ENCODE data around the genes BFSP1, OVOL2 and SLC24A3.

DNA sequence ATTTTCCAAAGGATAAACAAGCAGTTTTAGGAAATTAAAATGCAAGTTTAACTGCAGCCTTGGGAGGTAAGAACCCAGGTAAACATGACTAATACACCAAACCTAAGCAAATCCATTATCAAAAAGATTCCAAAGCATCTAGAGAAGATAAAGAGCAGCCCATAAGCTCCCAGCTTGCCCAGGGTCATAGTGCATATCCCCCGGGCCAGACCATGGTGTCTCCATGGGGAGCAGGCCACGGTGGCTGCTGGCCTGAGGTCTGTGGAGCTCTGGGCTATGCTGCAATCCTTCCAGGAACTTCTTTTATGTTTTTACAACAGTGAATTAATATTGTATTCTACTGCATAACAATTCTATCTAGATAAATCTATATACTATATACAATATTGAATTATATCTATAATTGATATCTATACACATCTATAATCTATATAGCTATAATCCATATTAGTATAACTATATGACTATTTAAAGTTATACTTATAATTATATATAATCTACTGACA, 278.2 kb downstream of the KIF16B start:
- RRBS = no CpG with 5 or more reads among the region's 2 CpGs

- RRBS = no CpG with 5 or more reads among the region's 6 CpGs
Measured at GRCh38 chr20:16864061-16864499, 115.9 kb downstream of the OTOR start.

DNA sequence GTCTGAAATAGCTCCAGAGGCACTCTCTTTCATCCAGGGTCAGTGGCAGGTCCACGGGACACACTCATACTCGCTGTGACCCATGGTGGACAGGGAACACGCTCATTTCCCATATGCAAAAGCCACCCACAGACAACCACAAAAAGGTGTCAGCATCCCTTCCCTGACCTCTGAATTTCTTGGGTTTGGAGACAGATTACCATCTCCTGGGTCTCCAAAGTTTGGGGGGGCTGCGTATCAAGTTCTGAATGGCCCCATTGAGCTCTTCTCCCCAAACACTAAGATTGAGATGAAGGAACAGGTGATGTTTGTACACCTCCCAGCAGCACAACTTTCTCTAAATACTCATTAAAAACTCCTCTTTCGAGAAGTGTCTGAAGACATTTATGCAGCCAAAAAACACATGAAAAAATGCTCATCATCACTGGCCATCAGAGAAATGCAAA, 73.4 kb upstream of the PCSK2 start:
- RRBS = no CpG with 5 or more reads among the region's 5 CpGs

DNA sequence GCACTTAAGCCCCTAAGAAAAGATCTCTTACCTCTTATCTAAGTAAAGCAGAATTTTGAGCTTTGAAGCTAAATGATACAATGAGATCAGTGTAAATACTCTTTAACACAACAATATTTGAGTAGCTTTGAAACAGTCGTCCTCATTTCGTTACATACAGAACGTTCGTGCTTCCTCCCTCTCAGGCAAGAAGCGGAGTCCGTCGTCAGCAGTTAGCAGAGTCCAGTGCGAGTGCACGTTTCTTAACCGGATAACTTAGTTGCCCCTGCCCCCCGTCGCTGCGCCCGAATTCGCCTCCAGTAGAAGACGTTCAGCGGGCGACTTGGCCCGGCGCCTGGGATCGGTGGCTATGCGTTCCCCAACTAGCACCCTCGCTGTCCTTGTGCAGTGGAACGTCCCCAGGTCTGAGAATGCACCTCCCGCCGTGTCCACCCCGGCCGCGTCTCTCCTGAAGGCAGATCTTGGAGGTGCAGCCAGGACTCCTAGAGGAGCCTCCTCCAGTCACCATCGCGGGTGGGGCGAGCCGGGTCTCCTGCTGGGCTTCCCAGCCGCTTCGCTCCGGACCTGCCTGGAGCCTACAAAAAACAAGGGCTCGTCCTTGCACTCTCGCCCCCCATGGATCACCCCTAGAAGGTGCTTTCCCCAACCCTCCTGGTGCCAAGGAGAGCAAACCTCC, 955 bp upstream of the PCSK2 start:
- RRBS = 26% methylated on average over 22 of the region's 38 CpGs

DNA sequence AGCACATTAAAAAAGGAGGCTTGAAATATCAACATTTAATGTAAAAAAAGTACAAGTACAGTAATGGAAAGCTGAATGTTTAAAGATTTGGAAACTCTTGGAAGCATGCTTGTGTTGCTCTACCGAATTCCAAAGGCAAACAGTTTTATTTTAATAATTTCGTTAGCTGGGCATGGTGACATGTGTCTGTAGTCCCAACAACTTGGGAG, 137.4 kb downstream of the BFSP1 start:
- RRBS = no CpG with 5 or more reads among the region's 2 CpGs

DNA sequence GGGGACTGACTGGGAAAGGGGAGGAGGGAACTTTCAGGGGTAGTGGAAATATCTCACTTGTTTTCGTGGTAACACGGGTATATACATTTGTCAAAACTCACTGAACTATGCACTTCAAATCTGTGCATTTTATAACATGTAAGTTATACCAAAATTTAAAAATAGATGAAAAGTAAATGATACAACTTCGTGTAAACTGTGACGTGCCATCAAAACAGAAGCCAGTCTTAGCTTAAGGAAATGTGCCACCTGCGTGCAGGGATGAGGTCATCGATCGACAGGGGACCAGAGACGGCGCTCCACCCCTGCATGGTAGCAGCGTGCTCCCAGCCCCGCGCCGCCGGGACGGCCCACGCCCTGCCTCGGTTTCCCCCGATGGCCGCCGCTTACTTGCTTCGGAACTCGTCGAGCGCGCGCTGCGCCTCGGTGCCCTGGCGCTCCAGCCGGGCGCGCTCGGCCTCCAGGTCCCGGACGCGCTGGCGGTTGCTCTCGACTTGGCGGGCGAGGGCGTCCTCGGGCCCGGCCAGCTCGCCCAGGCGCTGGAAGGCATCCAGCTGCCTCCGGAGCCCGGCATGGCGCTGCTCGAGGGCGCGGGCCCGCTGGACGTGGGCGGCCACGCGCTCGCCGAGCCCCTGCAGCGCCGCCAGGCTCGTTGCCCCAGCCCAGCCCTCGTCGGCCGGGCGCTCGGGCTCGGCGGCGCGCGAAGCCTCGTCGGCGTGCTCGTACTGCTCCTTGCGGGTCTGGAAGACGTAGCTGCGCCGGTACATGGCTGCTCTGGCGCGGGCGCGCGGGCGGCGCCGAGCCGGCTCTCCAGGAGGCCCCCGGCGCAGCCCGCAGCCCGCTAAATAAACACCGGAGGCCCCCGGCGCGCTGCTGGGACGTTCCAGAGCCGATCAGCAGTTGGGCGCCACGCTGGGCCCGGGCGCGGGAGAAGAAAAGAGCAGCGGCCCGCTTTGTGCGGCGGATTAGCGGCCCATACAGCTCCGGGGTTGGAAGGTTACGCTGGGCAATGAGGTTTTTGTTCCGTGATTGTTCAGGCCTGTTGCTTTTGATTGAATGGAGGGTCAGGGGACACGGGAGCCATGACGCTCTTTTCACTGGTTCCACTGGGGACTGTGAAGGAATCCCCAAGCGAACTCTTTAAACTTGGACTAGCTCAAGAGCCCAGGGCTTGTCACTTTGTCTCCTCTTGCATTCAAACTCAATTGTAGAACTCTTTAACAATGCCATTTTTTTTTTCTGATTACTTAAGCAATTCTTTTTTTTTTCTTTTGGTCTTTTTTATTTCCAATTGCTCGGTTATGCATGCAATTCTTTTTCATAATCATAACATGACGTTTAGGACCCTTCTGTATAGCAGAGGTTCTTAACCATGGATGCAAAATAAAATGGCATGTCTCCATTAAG, at the start of gene BFSP1:
TSS of gene BFSP1 (minus strand) at position 817 of the 1,407 bp plus-strand sequence.
- RRBS = 3% methylated on average over 72 of the region's 116 CpGs

- RRBS = no CpG with 5 or more reads among the region's 5 CpGs
Measured at GRCh38 chr20:17542819-17543440, 11.8 kb upstream of the BFSP1 start.

DNA sequence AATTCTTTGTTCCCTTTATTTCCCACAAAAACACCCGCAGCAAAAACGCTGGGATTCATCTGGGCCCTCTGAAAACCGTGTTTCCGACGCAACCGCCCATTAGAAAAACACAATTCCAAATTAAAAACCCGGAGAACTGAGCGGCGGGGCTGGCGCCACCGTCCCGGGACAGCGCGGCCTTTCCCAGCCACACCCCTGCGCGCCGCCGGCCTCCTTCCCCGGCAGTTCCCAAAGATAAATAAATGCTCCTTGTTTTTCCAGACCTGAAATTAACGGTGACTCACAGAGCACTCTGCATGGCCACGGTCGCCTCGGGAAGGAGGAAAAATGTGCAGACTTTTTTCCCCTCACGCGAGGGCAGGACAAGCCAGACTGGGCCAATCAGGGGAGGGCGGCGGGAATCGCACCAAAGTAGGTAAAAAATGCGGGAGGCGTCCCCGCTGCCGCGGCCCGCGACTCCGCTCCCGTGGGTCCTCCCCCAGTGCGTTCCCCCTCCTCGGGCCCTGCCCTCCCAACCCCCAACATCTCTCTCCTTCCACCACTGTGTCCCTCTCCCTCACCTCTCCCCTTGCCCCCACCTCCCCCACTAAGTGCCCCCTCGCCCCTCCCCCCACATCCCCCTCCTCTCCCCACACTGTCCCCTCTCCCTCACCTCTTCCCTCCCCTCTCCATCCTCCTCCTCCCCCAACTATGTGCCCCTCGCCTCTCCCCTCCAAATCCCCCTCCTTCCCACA, 800 bp upstream of the DSTN start:
- RRBS = 2% methylated on average over 12 of the region's 41 CpGs

GRCh38 chr20:17661144-17661700, 20.8 kb downstream of the RRBP1 start:
- RRBS = no CpG with 5 or more reads among the region's 5 CpGs

DNA sequence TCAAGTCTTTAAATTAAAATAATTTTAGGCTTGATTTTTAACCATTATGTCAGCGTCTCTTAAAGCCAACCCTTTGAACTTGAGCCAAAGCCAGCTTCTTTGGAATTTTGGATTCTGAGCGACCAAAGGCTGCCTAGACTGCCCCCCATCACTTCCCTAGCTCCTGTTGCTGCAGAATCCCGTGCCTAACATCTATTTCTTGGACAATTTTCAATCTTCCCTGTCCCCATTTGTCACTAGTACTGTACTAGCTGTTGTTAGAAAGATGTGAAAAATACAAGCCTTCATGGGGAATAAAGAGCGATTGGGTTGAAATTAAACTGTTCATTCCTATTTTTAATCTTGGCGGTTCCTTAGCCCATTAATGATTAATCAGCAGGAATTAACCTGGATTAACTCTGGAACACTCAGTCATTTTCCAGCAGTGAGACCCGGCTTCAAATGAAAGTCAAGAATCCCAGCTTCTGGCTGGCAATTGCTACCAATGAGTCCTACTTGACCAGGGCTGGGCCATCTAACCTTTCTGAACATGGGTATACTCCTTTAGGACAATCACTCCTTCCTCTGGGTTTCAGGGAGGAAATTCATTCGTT, 1.3 kb upstream of the RRBP1 start:
- RRBS = no CpG with 5 or more reads among the region's 7 CpGs

DNA sequence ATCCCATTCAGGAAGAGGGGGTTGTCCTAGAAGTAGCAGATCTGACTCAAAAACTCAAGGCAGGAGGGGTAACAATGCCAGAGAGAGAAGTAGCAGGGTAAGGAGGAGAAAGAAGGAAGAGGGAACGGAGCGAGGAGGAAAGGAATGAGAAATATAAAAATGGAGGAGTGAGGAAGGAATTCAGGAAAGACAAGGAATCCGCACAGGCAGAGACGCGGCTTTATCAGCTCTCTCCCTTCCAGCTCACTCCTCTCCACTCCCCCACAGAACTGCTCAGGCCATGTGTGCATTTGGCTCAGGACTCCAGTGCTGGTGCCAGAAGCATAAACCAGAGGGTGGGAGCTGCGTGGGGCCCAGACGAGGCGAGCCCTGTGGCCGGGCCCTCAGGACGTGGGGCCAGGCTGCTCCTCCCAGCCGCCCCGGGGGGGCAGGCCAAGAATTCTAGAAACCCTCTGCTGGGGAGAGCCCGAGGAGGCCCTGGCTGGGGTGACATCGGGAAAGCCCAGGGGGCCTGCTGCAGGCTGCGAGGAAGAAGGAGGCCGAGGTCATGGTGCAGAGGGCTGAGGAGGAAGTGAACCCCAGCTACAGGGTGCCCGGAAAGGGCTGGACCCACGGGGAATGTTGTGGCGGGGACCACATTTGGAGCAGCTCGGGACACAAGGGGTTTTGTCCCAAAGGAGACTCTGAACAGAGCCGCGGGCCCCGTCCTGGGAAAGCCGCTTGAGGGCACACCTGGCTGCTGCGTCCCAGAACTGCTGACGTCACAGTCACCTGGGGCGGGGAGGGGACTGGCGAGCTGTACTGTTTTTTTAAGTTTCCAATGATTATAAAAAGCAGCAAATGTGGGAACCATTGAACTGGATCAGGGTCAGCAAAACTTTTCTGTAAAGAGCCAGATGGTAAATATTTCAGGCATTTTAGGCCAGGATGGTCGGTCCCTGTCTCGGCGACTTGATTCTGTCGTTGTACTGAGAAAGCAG, 107.1 kb downstream of the BANF2 start:
- RRBS = 79% methylated on average over 4 of the region's 32 CpGs

- RRBS = no CpG with 5 or more reads among the region's 7 CpGs
Measured at GRCh38 chr20:17808348-17808768, 108.6 kb downstream of the BANF2 start.

GRCh38 chr20:17863520-17864080, 105.0 kb downstream of the SNX5 start:
- RRBS = no CpG with 5 or more reads among the region's 10 CpGs

- RRBS = no CpG with 5 or more reads among the region's 8 CpGs
Measured at GRCh38 chr20:17869463-17869850, 99.1 kb downstream of the SNX5 start.

- RRBS = no CpG with 5 or more reads among the region's 12 CpGs
Measured at GRCh38 chr20:17938726-17939385, 29.7 kb downstream of the SNX5 start.

- RRBS = 17% methylated on average over 45 of the region's 64 CpGs
Measured at GRCh38 chr20:18057403-18058321, at the start of gene OVOL2. OVOL2 (minus strand) TSS chr20:18057916.

GRCh38 chr20:18983974-18984673, 170.5 kb downstream of the SCP2D1 start:
- RRBS = no CpG with 5 or more reads among the region's 9 CpGs

- RRBS = no CpG with 5 or more reads among the region's 1 CpG
Measured at GRCh38 chr20:19032721-19033235, 179.7 kb upstream of the SLC24A3 start.

GRCh38 chr20:19047434-19047923, 165.0 kb upstream of the SLC24A3 start:
- RRBS = no CpG with 5 or more reads among the region's 4 CpGs

GRCh38 chr20:19212263-19213184, at the start of gene SLC24A3:
SLC24A3 (plus strand) TSS chr20:19212642.
- RRBS = 60% methylated on average over 43 of the region's 133 CpGs

Measured in HTR-8/SVneo (cell line).